Measurements from ENCODE around the genes FZD8 and ZNF25.

DNA sequence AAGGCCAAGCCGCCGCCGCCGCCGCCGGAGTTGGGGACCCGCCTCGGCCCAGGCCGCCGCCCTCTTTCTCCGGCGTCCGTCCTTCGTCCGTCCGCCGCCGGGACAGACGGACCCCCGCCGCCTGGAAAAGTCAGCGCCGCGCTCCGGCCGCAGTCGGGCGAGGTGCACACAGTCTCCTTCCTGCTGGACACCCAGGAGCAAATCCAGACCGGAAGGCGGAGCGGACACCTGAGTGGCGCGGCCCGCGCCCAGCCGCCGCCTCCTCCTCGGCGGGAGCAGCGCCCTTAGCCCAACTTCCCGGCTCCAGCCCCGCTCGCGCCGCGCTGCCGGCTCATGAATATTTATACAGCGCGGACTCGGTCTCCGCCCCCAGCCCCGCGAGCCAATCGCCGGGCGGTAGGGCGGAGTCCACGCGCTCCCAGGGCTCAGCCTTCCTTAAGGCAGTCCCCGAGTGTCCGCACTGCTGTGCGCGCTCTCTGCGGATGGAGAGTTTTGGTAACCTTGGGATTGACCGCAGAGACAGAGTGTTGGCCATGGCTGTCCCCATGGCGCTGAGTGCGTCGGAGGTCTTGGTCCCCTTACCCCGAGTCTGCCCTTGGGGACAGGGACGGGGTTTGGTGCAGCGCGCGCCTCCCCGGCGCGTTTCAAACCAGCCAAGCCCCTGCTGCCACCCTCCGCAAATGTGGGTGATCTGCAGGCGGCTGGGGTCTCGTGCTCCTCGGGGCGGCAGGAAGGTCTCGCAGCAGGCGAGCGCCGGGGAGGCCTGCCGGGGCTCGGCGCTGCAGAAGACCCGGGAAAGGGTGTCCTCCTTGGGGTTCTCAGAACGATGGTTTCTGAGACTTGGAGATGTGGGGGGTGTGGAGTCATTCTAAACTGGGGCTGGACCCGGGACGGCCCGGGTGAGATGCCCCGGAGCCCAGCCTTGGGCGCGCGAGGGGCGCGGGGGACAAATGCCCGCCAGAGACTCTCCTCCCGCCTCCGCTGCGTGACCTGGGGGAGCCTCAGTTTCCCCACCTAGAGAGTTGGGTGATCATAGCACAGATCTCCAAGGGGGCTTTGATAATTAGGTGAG lies at the start of gene FZD8:
Gene FZD8, minus strand, starts transcription at position 317 of the 1,072 bp plus-strand sequence.
- PRO-cap = bidirectional peak, plus-strand start at position 460 of the sequence, minus-strand start at position 317 of the sequence
- RAMPAGE, long total RNA, 4 experiments = start-site peak on the minus strand in 3 of 4 experiments, centred at positions 238 to 298 of the sequence, 6 to 16 reads per replicate

GRCh38 chr10:35644394-35644749 lies 2.3 kb upstream of the FZD8 start:
- PRO-cap = no peak
- RAMPAGE, long total RNA, 4 experiments = no peak in any of the 4 experiments

DNA sequence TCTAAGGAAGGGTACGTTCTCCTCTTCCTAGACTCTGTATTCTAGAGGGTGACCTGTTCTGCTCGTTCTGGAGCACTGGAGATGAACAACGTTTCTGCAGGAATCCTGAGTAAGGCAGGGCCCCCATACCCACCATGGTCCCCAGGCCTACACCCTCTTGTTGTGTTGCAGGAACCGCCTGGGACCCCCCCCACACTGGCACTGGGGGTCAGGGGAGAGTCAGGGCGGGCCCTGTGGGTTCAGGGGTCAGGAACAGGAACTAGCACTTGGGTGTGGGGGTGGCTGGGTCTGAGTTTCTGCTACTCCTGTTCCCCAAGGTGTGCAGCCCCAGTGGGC lies 129.1 kb downstream of the ZNF248 start:
- PRO-cap = no peak
- RAMPAGE, long total RNA, 4 experiments = no peak in any of the 4 experiments

- PRO-cap = bidirectional peak, plus-strand start at chr10:37976808, minus-strand start at chr10:37976546
- RAMPAGE, long total RNA, 4 experiments = start-site peak on the minus strand in 3 of 4 experiments, at chr10:37976366-37976613 at its widest, 16 to 153 reads per replicate
Measured at GRCh38 chr10:37976046-37977069, at the start of gene ZNF25. ZNF25 (minus strand) TSS chr10:37976647.

GRCh38 chr10:38122846-38123519 lies 28.8 kb downstream of the ZNF37A start:
- PRO-cap = no peak
- RAMPAGE, long total RNA, 4 experiments = no peak in any of the 4 experiments

DNA sequence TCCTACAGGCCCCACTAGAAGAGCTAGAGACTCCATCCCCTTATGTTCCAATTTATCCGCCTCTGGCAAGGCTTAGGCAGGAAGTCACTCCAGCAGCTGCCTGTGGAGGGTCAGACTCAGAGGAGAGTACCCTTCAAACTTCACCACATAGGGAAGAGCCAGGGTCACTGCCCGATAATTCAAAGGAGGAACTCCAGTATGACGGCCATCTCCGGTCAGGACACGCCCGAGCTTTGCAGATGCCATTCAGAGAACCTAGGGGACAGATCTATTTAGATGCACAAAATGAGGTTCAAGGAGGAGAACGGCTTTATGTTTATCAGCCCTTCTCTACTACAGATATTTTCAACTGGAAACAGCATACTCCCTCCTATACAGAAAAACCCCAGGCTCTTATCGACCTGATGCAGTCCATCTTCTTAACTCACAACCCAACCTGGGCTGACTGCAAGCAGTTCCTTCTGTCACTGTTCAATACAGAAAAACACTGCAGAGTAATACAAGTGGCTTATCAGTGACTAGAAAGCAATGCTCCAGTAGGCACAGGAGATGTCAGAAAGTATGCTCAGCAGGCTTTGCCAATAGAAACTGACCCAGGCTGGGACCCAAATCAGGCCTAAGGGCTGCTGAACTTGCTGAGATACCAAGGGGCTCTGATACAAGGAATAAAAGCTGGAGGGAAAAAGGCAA lies 8.6 kb upstream of the ZNF33B start:
- PRO-cap = no peak
- RAMPAGE, long total RNA, 4 experiments = no peak in any of the 4 experiments

DNA sequence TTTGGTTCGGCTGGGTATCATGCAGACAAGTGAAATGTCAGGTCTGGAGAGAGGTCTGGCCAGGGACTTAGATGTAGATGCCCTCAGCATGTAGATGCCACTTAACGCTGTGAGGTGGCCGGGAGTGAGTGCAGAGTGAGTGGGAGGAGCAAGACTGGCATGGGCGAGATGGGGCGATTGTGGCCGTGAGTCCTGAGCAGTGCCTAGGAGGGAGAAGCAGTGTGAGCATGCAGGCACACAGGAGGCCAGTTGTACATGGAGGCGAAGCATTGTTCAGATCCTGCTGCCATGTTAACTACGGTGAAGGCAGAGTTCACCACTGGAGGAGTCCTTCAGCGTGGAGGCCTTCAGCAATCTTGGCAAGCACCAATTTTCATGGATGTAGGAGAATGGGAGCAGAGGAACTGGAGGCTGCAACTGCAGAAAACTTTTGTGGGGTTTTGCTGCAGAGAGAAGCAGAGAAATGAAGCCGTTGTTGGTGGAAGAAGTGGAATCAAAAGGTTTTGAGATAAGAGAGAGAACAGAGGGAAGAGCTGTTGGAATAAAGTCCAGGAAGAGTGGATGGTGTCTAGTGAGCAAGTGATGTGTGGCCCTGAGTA lies 36.2 kb downstream of the BMS1 start:
- PRO-cap = no peak
- RAMPAGE, long total RNA, 4 experiments = start-site peak on the plus strand in 2 of 4 experiments, centred at positions 329 to 359 of the sequence, 5 to 6 reads per replicate

- PRO-cap = no peak
- RAMPAGE, long total RNA, 4 experiments = no peak in any of the 4 experiments
Measured at GRCh38 chr10:42864534-42864919, 81.9 kb downstream of the BMS1 start.

- PRO-cap = no peak
- RAMPAGE, long total RNA, 4 experiments = no peak in any of the 4 experiments
Measured at GRCh38 chr10:43202326-43203417, 64.2 kb downstream of the RASGEF1A start.

GRCh38 chr10:43361378-43362037 lies 9.9 kb upstream of the FXYD4 start:
- PRO-cap = unidirectional peak, plus-strand start at chr10:43361742
- RAMPAGE, long total RNA, 4 experiments = no peak in any of the 4 experiments

DNA sequence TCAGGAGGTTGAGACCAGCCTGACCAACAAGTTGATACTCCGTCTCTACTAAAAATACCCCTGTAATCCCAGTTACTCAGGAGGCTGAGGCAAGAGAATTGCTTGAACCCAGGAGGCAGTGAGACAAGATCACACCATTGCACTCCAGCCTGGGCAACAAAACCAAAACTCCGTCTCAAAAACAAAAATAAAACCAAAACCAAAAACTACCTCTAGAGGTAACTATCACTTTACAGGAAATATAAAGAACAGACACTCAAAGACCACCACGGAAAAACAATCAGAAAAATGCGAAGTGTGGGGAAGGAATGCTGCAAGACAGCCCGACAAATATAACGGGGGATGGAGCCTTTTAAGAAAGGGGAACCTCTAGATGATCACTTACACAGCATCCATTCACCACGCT lies 4.3 kb downstream of the HNRNPF start:
- PRO-cap = no peak
- RAMPAGE, long total RNA, 4 experiments = no peak in any of the 4 experiments

GRCh38 chr10:43689523-43689954 lies 40.9 kb upstream of the ZNF32 start:
- PRO-cap = unidirectional peak, plus-strand start at chr10:43689780
- RAMPAGE, long total RNA, 4 experiments = no peak in any of the 4 experiments

DNA sequence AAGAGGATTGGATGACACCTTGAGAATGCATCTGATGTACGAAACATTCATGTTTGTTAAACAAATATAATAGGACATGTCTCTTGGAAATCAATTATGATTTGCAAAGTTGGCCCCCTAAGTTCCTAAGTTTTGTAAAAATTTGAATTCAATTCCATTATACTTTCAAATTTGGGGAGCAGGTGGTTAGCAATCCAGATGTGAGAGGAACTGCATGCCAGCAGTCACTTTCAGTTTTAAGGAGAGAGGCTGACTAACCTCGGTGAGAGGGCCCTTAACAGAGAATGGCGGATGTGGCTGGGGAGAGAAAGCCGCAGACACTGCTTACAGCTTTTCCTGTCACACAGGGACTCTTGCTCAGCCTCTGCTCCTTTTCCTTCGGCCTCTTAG lies 167.5 kb upstream of the ZNF32 start:
- PRO-cap = no peak
- RAMPAGE, long total RNA, 4 experiments = no peak in any of the 4 experiments

DNA sequence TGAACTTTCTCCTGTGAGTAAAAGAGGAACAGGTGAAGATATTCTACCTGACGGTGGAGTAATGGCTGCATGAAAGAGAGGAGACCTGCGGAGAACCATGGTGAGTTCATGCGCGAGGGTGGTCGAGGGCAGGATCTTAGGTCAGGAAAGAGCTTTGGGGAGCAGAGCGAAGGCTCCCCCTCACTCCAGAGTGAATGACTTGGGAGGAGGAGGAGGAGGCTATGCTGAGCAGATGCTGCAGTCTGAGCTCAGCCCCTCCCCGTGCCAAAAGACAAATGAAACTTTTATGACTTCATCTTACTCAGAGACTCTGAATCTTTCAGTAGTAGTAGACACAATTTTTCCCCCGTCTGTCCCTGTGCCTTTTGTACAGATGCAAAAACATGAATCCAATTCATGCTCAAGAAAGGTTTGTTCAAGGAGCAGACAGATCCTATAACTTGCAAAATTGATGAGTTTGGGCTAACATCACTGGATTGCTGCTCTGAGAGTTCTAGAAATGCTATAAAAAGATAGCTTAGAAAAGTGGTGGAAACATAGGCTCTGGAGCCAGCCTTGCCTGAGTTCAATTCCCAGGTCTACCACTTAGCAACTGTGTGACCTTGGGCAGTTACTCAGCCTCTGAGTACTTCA lies 173.9 kb upstream of the ZNF32 start:
- PRO-cap = no peak
- RAMPAGE, long total RNA, 4 experiments = no peak in any of the 4 experiments

DNA sequence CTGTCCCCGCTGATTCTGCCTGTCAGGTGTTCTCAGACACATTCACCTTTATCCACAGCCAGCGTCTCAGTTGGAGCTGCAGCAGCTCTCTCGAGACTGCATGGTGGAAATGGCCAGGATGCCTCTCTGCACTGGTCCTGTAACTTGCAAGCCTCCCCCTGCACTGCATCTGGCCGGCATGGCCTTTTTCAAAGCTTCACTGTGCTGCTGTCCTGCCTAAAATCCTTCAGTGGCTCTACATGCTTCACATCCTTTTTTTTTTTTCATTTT lies 218.1 kb upstream of the ZNF32 start:
- PRO-cap = no peak
- RAMPAGE, long total RNA, 4 experiments = no peak in any of the 4 experiments

- PRO-cap = no peak
- RAMPAGE, long total RNA, 4 experiments = no peak in any of the 4 experiments
Measured at GRCh38 chr10:44249343-44250137, 135.4 kb downstream of the CXCL12 start.

- PRO-cap = no peak
- RAMPAGE, long total RNA, 4 experiments = no peak in any of the 4 experiments
Measured at GRCh38 chr10:44971421-44971851, 7.2 kb downstream of the DEPP1 start.

GRCh38 chr10:44981219-44982041 lies 2.8 kb upstream of the DEPP1 start:
- PRO-cap = bidirectional peak, plus-strand start at chr10:44981383, minus-strand start at chr10:44981328
- RAMPAGE, long total RNA, 4 experiments = no peak in any of the 4 experiments

DNA sequence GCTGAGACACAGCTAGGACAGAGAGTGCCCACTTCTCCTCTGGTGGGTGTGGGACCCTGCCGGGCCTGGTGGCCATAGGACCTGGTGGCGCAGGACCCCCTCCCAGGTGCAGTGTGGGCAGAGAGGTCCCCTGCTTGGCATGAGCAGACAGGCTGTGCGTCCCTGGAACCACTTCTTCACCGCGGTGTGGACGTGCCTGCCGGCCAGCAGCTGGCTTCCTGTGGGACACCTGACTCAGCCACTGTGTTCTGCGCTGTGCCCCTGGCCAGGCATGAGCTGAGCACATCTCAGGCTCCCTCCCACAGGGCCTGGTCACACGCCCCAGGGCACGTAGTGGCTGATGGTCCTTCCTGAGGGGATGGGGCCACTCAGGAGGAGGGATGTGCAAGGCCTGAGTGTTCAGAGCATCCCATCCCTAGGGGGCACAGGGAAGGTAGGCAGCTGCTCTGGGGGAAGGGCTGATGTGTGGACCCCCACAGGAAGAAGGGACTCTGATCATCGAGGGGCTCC lies 3.5 kb upstream of the DEPP1 start:
- PRO-cap = bidirectional peak, plus-strand start at position 241 of the sequence, minus-strand start at position 178 of the sequence
- RAMPAGE, long total RNA, 4 experiments = no peak in any of the 4 experiments

DNA sequence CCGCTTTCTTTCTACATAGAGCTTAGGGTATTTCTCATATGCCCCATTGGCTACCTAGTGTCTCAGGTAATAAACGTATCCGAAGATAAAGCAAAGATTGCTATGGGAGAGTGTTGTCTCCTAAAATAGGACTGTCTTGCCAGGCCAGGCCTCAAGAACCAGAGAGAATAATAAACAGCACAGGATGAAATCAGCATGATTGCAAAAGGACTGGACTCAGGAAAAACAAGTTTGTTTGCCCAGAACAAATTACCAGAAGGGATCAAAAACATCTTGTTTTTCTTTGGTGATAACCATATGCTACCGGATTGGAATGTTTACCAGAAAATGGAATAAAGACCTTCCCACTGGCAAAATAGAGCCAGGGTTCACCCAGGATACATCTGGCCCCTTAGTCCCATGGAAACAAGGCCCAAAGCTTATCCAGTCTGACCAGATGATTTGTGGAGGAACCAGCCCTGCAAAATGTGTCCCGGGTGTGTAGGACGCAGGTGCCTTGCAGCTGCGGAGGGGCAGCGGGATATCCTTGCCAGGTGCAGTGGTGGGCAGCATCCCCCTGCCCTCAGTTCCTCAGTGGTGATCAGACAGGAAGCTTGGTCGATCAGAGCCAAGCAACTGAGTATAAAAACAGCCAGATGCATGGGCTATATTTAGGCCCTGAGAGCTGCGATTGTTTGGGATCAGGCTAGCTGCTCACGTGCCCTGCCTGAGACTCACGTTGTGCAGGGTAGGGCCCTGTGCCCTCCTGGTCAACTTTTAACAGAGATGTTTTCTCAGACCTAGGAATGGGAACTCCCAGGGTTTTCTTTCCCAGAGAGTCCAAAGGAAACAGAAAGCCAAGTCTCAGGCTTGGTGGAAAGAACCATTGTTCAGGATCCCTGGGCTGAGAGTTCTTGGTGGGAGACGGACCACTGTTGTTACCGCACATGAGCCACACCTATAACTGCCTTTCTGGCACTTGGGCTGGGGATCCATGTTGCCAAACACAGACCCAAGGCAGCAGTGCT lies 4.6 kb upstream of the ZNF22 start:
- PRO-cap = bidirectional peak, plus-strand start at position 435 of the sequence, minus-strand start at position 160 of the sequence; bidirectional peak, plus-strand start at position 890 of the sequence, minus-strand start at position 617 of the sequence
- RAMPAGE, long total RNA, 4 experiments = no peak in any of the 4 experiments